Kidney (tissue), 2 donors: ENCODE results near the genes LRGUK and AKR1B1.

DNA sequence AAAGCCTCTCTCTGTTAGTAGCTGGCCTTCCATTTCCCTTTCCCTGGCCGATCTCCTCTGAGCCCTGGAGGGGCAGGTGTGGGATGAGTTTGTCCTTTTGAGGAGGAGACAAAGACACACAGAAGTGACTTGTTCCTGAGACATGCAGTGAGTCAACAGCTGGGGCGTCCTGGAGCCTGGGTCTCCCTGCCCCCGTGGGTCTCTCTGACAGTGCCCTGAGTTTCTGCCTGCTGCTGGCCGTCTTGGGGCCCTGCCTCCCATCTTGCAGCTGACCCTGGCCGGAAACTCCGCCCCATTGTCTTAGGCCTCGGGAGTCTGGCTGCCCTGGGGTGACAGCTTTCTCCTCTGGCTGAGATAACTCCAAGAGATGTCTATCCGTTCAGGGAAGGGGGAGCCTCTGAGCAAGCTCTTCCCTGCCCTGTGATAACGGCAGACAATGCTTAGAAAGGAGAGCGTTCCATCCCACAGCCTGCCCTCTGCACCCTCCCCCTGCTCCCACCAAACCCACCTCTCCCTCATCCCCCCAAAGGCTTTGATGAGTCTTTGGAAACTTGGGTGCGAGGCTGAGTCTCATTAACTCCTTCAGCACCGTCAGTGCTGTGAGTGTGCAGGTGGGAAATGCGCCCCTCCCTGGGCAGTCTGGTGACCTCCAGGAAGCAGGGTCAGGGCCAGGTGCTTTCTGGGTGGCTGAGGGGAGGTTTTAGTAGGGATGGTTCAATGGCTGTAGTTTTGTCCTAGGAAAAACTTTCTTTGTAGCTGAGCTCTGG, 69.5 kb upstream of the PODXL start:
- PRO-cap: no peak
- RRBS: no CpG with 5 or more reads among the region's 13 CpGs

GRCh38 chr7:132207189-132207619, 369.1 kb downstream of the PLXNA4 start:
- PRO-cap: no peak
- RRBS: no CpG with 5 or more reads among the region's 9 CpGs

DNA sequence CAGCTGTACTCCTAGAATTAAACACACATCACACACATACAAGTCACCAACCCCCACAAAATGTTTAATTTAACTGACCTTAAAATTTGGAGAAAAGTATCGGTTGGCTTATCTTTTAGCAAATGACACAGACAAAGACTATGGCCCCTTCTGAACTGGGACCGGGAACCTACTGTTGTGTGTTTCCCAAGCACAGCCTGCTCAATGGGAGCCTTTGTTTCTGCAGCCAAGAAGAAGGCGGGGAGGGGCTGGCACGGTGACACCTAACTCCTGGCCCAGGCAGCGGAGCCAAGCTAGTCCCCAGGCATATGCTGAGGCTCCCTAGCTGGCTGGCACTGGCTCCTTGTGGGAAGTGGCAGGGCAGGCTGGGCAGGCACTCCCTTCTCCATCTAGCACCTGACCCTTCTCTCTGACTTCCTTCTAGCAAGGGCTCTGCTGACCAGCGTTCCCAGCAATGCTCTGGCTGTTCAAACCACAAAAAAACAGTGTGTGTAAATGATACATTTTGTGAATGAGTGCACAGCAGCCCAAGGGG, 325.0 kb downstream of the PLXNA4 start:
- PRO-cap: no peak
- RRBS: no CpG with 5 or more reads among the region's 6 CpGs

DNA sequence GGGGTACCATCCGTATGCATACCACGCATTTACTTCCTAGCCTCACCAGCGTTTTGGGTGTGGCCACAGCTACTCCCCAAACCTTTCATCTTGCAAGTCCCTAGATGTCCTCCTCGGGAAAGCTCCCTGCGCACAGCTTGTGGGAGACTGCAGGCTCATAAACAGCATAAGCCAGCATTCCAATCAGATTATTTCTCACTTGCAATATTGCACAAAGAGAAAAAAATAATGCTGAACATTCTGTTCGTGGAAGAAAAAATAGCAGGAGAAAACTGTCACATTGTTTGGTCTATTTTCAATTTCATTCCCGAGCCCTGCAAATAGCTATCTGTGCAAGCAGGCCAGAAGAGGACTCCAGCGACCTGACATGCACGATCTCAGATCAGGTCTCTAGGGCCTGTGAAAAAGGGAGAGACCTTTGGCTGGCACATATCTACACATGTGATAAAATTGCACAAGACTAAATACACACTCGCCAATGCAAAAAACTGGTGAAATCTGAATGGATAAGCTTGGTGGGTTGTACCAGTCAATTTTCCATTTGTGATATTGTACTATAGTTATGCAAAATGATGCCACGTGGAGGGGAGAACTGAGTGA, 175.5 kb downstream of the PLXNA4 start:
- PRO-cap: no peak
- RRBS: no CpG with 5 or more reads among the region's 11 CpGs

- PRO-cap: no peak
- RRBS: no CpG with 5 or more reads among the region's 7 CpGs
These were observed 166.0 kb downstream of the PLXNA4 start for GRCh38 chr7:132410255-132410733.

DNA sequence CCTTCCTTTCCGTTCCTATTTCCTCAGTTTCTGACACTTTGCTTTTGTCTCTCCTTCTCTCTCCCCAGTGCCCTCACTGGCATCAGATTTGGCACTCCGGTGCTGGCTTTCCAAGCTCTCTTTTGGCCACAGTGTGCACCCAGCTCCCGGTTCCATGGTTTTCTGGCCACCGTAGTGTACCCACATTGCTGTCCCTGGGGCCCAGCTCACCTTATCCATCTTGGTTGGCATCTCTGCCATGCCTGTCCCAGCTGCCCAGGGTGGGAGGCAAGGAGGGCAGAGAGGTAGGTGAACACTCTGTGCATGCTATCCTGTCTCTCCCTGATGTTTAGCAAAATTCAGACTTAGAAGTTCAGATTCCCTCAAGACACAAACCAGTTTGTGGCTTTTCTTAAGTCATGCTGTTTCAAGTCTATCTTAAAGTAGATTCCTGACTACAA, 142.1 kb downstream of the PLXNA4 start:
- PRO-cap: no peak
- RRBS: 98% methylated on average over 2 of the region's 4 CpGs

GRCh38 chr7:132575679-132576087, 587 bp downstream of the PLXNA4 start:
- PRO-cap: no peak
- RRBS: 3% methylated on average over 11 of the region's 24 CpGs

- PRO-cap: no peak
- RRBS: no CpG with 5 or more reads among the region's 4 CpGs
These were observed 28.5 kb downstream of the CHCHD3 start for GRCh38 chr7:133053264-133053865.

- PRO-cap: no peak
- RRBS: no CpG with 5 or more reads among the region's 16 CpGs
These were observed 171.2 kb downstream of the EXOC4 start for GRCh38 chr7:133424047-133424584.

- PRO-cap: no peak
- RRBS: no CpG with 5 or more reads among the region's 3 CpGs
These were observed 436.2 kb downstream of the EXOC4 start for GRCh38 chr7:133688996-133689629.

DNA sequence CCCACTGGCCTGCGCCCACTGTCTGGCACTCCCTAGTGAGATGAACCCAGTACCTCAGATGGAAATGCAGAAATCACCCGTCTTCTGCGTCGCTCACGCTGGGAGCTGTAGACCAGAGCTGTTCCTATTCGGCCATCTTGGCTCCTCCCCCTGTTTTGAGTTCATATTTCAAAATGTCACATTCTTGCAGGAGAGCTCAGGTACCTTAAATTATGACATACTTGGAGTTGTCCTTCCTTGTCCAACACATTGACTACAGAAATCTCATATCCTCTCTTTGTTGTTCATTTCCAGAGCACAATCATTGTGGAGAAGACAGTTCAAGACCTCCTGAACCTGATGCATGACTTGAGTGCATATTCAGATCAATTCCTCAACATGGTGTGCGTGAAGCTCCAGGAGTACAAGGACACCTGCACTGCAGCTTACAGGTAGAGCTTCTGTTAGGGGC, 231.8 kb upstream of the LRGUK start:
- PRO-cap: no peak
- RRBS: no CpG with 5 or more reads among the region's 7 CpGs

DNA sequence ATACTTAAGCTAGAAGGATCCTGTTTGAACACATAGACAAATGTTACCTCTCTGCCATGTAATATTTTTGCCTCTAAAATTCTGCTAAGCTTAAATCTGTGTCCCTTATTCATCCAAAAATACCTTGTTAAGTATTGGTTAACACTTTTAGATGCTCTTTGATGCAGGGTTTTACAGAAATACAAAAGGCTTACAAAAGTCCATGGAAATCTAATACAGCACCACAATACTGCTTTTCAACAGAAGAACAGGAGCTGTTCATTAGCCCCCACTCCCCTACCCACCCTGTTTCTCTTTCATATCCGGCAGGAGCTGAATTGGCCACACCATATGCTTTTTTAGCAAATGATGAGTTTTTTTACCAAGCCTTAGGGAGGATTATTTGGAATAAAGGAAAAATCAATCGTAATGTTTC, 143.5 kb upstream of the LRGUK start:
- PRO-cap: no peak
- RRBS: no CpG with 5 or more reads among the region's 2 CpGs

DNA sequence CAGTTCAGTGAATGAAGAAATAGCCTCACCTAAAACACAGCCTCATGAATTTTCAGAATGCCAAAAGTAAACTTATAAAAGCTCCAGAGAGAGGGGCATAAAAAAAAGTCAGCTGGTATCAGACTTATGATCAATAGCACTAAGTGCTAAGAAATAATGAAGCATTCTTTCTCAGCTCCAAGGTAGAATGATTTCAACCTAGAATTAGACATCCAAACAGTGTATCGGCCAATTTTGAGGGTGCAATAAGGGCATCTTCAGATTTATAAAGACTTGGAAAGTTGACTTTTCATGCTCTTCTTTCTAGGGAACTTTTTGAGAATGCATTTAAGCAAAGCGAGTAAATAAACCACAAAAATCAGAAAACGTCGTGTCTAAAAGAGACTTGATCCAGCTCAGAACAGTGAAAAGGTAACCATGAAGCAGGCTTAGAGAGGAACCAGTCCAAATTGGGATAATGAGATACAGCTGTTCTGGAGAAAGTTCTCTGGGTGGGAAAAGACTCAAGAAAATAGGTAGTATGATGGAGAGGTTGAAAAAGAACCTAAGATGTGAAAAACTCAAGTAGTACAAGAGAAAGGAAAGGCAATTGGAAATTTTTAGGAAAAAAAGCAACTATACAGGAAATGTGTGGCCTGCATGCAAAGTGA, 93.3 kb upstream of the LRGUK start:
- PRO-cap: no peak
- RRBS: no CpG with 5 or more reads among the region's 4 CpGs

- PRO-cap: no peak
- RRBS: no CpG with 5 or more reads among the region's 48 CpGs
These were observed at the start of gene LRGUK for GRCh38 chr7:134126755-134127884. TSS of gene LRGUK (plus strand) at chr7:134127340.

DNA sequence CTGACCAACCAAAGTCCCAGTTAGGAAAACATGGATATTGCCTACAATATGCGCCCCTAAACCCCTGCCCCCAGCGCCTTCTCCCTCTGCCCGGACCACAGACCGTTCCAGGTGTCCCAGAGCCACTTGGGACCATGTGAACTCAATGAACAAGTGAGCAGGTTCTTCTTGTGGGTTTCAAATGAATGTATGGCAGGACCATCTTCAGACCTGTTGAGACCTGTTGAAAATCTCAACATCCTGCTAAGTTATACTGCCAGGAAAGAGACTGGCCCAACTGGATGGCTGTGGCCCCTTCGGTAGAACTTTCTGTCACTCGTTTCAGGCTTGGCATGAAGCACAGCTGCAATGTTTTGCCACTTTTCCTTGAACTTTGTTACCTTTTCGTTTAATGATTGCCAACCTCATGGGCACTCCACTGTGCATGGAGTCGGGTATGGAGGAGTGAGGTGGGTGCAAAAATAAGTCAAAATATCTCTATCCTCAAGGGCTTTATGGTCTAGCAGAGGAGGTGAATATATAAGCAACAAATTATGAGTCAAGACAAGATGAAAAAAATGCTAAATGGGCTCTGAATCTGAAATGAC, 36.7 kb upstream of the SLC35B4 start:
- PRO-cap: no peak
- RRBS: no CpG with 5 or more reads among the region's 8 CpGs

DNA sequence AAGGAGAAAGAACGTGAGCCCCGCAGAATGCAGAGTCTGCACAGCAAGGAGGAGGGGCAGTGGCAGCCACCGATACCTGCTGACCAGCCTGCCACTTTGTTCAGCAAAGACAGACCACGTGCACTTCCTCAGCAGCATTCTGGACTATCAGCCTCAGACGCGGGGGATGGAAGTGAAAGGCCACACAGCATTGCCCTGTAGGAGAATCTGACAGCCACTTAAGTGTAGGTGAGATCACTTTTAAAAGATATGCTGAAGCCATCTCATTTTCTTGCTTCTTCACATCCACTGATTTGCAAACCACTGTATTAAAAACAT, 7.2 kb downstream of the AKR1B1 start:
- PRO-cap: no peak
- RRBS: no CpG with 5 or more reads among the region's 6 CpGs

- PRO-cap: bidirectional peak, plus-strand start at chr7:134459316, minus-strand start at chr7:134459098
- RRBS: under 1% methylated on average over 6 of the region's 49 CpGs
These were observed at the start of gene AKR1B1 for GRCh38 chr7:134458905-134459612. TSS of gene AKR1B1 (minus strand) at chr7:134459100.

GRCh38 chr7:134480704-134481024, 21.8 kb upstream of the AKR1B1 start:
- PRO-cap: no peak
- RRBS: no CpG with 5 or more reads among the region's 2 CpGs

- PRO-cap: no peak
- RRBS: no CpG with 5 or more reads among the region's 1 CpG
These were observed 2.0 kb upstream of the AKR1B15 start for GRCh38 chr7:134546948-134547350.

DNA sequence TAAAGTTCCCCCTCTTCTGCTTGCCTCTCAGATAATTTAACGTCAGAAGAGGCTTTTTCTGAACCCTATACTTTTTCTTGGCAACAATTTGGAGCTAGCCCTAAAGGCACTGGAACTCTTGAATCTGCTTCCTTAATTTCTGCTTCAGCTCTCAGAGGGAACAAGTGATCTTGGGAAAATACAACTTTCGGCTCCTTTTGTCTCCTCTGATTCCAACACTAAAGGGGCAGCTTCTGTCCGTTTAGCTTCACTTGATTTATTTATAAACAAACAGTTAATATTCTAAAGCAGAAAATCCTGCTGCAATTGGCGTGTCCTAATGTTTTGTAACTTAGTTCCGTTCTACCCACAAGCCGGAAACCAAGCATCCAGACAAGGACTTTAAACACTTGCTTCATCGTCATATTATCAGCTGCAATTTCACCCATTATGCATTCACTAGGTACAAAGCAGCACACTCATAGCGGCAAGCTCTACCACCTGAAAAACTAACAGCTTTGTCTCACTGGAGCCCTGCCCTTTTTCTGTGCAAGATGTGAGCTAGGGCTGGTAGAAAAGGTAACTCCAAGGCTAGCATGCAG, 43.9 kb upstream of the BPGM start:
- PRO-cap: no peak
- RRBS: no CpG with 5 or more reads among the region's 8 CpGs